AG09309 (cell line): ENCODE results near the genes ZNF827 and EDNRA.

- RRBS, result no CpG with 5 or more reads among the region's 5 CpGs
These were observed 26.7 kb downstream of the MMAA start for GRCh38 chr4:145645924-145646334.

DNA sequence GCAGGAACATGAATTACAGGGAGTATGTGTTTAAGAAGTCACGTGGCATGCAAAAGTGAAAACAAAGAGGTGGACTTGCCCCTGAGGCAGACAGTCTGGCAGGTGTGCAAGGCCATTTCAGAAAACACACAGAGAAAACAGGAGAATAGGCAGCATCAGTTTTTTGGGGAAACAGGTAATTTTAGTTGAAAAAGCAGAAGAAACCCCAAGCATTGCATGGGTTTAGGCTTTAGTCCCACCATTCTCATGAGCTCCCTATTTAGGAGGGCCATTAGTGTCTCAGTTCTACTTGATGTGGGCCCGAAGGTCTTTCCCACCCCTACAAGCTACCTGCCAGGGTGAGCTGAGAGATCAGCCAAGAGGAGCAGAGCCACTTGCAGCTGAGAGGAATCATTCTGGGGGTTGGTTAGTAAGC lies 29.6 kb downstream of the C4orf51 start:
- RRBS, result no CpG with 5 or more reads among the region's 2 CpGs

DNA sequence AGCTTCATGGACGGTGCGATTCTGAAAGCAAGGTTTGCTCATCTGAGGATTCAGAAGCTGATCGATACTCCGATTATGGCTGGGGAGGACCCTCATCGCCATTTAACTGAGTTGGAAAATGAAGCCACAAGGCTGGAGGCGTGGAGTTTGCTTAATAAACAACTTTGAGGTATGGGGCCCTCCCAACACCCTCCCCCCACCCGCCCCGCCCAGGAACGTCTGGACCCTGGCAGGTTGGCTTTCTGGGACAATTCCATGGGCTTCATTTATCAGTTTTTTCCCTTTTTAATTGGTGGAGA lies 52.5 kb downstream of the C4orf51 start:
- RRBS, result no CpG with 5 or more reads among the region's 9 CpGs

- RRBS, result no CpG with 5 or more reads among the region's 9 CpGs
These were observed 56.6 kb downstream of the ZNF827 start for GRCh38 chr4:145881961-145882508.

DNA sequence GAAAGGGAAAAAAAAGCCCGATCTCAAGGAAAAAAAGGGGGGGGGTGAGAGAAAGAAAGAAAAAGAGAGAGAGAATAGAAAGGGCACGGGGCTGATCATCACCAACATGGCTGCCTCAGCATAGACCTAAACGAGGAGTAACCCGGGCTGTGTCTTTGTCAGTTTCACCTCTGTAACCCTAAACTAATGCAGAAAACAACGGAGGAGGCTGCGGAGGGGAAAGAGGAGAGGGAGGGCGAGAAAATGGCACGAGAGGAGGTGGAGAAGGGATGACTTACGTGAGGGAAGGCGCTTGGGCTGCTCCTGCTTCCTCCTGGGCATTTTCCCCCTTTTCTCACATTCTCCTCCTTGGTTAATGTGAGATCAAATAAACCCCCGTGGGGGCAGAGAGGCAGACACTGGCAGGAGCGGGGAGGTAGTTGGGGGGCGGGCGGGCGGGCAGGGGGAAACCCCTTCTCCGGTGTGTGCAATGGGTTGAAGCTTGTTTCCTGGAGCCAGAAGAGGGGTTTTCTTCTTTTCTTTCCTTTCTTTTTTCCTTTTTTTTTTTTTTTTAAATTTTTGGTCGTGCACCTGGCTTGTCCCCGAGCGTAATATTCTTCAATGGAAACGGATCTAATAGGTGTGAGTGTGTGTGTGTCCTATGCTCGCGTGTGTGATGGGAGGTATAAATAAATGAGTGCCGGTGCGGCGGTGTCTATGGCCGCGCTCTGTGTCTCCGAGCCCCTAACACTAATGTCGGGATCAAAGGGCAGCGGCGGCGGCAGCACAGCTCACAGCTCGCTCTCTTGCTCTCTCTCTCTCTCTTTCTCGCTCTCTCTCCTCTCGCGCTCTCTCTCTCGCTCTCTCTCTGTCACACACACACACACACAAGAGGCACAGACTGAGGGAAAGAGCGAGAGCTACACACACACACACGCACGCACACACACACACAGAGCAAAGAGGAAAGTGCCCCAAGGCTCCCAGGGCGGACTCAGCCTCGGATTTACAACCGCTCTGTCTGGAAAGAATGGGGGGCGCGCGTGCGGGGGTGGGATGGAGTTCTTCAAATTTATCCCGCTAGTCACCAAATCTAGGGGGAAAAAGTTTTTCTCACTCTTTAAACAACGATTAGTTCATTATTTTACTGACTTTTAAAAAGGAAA lies at the start of gene ZNF827:
ZNF827 (minus strand) TSS at position 737 of the 1,145 bp plus-strand sequence.
- RRBS, result no CpG with 5 or more reads among the region's 49 CpGs

DNA sequence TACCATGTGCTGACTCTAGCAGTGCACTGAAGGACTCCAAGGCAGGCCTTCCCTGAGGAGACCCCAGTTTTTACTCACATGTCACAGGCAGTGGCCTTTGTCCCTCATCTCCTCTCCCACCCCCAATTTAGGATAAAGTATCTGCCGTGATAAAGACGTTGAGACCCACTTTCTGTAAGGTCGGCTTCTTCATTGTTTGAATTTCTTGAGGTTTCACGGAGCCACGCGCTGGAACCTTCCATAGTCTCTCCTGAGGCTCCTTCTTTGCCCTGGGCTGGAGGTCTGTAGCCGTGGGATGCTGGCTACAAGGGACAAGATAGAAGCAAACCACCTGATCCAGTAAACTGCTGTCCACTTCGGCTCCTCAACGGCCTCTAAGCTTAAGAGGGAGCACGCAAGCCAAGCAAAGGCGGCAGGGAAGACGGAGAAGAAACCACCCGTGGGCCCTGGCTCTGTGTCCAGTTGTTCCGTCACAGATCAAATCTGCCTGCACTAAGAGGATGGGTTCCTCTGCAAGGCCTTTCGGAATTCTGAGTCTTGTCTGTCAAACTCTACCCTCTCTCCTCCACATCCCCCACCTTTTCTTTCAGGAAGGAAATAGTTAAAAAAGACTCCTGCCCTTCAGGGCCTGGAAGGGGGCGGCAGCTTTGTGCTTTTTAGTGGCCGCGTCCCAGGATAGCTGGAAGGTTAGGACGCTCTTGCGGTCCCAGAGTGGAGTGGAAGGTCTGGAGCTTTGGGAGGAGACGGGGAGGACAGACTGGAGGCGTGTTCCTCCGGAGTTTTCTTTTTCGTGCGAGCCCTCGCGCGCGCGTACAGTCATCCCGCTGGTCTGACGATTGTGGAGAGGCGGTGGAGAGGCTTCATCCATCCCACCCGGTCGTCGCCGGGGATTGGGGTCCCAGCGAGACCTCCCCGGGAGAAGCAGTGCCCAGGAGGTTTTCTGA lies at the start of gene EDNRA:
EDNRA (plus strand) TSS at position 815 of the 944 bp plus-strand sequence.
- RRBS, result 1% methylated on average over 9 of the region's 39 CpGs

- RRBS, result no CpG with 5 or more reads among the region's 7 CpGs
These were observed 11.8 kb downstream of the EDNRA start for GRCh38 chr4:147492681-147493163.

DNA sequence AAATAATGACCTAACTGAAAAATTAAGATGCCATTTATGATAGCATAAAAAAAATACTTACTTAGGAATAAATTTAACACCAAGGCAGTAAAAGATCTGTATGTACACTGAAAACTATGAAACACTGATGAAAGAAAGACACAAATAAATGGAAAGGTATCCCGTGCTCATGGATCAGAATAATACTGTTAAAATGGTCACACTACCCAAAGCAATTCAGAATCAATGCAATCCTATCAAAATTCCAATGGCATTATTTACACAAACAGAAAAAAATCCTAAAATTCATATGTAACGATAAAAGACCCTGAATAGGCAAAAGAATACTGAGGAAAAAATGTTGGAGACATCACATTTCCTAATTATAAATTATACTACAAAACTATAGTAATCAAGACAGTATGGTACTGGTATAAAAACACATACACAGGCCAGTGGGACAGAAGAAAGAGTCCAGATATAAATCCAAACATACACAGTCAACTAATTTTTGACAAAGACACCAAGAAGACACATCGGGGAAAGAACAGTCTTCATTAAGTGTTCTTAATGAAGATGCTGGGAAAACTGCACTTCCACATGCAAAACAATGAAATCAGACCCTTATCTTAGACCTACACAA lies 18.8 kb downstream of the TMEM184C start:
- RRBS, result no CpG with 5 or more reads among the region's 3 CpGs

DNA sequence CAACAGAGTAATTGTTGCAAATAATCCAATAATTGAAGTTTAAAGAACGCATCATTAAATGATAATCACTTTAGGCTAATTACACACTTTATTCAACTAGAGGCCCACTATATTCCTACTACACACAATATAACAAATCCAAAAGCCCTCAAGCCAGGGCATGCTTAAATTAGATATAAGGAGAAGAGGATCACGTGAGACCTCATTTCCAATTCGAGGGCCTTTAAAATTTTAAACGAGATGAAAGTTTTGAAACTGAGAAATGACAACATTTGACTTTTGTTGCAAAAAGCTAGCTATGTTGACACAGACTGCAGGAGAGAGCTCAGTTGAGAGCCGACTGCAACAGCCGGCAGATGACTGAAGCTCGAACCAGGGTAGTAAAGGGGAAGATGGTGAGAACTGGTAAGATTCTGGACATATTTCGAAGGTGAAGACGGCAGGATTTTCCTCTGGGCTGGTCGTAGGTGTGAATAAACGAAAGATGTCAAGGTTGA lies 851 bp downstream of the PRMT9 start:
- RRBS, result no CpG with 5 or more reads among the region's 11 CpGs

- RRBS, result 1% methylated on average over 6 of the region's 32 CpGs
These were observed 597 bp upstream of the ARHGAP10 start for GRCh38 chr4:147731155-147731826.

- RRBS, result no CpG with 5 or more reads among the region's 1 CpG
These were observed 123.8 kb downstream of the ARHGAP10 start for GRCh38 chr4:147855502-147856174.

GRCh38 chr4:147857385-147858166 lies 125.7 kb downstream of the ARHGAP10 start:
- RRBS, result no CpG with 5 or more reads among the region's 2 CpGs

GRCh38 chr4:147969367-147969874 lies 237.5 kb downstream of the ARHGAP10 start:
- RRBS, result no CpG with 5 or more reads among the region's 5 CpGs

DNA sequence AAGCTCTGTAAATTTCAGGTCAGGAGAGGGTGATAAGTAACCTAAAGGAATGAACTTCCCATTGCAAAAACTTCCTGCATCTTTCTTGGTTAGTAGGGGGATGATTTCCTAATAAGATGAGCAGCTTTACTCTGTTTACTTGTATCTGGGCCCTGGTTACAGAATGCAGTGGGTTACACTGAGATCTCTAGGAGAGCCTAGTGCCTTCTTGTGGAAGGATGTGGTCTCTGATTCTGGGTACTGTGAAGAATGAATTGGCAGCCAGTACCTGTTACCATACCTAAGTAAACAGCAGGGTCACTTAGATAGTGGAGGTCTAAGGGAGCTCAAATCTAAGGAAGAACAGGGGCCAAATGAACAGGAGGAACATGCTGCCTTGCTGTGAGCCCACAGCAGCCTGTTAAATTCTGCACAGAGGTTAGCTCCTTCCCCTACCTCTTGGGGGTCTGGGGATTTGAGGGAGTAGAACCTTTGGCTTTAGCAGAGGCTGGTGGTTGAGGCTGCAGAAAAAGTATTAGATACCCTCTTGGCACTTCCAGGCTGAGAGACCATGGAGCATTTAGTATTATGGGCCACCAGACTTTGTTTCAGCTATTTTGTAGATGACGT lies 320.7 kb downstream of the ARHGAP10 start:
- RRBS, result no CpG with 5 or more reads among the region's 1 CpG

GRCh38 chr4:148166105-148166530 lies 276.1 kb downstream of the NR3C2 start:
- RRBS, result no CpG with 5 or more reads among the region's 6 CpGs

DNA sequence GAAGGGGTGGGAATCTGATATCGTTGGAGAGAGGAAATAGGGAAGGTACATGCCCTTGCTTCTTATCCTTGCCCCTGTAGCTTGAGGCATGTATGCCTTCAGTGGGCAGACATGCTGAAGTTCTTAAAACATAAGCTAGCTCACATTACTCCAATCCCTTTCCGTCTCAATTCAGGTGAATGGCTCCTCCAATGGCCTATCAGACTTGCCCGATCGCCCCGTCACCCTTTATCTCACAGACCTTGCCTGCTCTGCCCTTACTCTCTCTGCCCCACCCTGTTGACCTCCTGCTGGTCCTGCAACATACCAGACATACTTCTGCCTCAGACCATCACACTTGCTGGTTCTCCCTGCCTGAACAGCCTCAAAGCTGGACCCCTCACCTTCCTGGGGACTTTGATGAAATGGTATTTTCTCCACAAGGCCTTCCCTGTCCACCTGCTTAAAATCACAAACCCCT lies 340.0 kb upstream of the NR3C2 start:
- RRBS, result no CpG with 5 or more reads among the region's 5 CpGs

DNA sequence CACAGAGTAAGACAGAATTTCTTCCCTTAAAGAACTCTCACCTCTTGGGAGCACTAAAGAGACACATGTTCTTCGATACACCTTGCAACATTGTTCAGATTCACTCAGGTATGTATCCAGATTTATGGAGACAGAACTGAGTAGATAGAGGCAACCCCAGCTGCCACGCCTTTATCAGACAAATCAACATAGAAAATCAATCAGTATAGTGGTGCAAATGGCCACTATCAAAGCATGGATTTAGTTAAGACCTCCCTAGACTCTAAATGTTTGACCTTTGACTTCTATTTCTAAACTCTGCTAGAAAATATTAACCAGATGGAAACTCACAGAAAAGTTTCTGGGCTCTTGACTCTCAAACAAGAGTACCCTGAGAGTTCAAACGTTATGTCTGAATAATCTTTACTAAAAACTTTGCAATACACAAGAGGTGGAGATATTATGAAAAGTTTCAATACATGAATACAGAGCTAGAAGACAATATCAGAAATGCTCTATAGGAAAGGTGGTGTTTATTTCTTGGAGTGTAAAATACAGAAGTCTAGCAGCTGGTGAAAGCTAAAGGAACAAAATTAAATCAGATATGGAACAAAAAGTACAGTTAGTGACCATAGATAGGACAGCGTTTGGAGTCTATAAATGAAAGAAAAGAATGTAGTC lies 411.4 kb downstream of the IQCM start:
- RRBS, result no CpG with 5 or more reads among the region's 4 CpGs

DNA sequence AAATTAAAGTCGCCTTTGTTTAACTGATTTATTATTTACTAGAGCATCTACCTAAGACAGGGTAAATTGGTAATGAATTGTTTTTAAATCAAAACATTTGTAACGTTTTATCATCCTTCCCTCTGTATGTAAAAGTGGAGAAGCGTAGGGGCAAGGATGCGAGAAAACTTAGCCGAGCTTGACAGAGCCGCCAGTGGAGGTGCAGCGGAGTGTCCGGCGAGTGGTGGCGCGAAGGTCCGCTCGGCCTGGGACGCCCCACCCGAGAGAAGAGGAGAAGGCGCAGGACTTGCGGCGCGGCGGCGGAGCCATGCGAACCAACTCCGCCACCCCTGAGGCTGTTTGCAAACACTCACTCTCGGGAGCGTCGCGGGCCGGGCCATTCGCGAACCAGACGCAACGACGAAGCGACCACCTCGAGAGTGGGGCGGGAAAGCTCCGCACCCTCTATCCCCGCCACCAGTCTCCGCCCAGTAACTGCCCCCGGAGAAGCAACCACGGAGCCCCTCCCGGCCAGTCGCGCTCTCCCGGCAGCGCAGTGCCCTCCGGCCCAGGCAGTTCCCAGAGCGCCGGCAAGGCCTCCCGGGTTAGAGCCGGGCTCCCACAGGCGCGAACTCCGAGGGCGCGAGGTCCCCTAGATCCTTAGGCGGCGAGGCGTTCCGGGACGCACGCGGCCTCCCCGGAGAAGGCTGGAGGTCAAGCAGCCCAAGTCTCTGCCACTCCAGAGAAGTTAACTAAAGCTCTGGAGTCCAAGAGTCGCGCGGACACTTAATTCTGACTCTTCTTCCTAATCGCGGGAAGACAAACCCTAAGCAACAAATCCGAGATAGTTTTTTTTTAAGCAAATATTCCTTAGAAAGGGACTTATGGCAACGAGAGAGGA lies 2.2 kb upstream of the MAB21L2 start:
- RRBS, result 43% methylated on average over 10 of the region's 71 CpGs

- RRBS, result no CpG with 5 or more reads among the region's 6 CpGs
These were observed 145.0 kb downstream of the MAB21L2 start for GRCh38 chr4:150726933-150727290.

DNA sequence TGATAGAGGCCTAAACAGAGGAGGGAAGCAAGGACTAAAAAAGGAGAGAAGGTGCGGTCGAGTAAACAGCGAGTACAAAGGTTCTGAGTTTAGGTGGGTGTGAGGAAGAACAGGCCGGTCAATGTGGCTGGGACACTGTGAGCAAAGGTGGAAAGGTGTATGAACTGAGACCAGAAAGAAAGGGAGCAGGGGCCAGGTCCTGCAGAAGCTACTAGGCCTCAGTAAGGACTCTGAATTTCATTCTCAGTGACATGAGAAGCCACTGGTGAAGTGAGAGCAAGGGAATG lies 17.9 kb downstream of the PRSS48 start:
- RRBS, result no CpG with 5 or more reads among the region's 4 CpGs